AG10803 (cell line): ENCODE data around the gene PATJ.

GRCh38 chr1:59146534-59147582 is 150.0 kb upstream of the FGGY start:
- RRBS, result 5% methylated on average over 4 of the region's 58 CpGs

DNA sequence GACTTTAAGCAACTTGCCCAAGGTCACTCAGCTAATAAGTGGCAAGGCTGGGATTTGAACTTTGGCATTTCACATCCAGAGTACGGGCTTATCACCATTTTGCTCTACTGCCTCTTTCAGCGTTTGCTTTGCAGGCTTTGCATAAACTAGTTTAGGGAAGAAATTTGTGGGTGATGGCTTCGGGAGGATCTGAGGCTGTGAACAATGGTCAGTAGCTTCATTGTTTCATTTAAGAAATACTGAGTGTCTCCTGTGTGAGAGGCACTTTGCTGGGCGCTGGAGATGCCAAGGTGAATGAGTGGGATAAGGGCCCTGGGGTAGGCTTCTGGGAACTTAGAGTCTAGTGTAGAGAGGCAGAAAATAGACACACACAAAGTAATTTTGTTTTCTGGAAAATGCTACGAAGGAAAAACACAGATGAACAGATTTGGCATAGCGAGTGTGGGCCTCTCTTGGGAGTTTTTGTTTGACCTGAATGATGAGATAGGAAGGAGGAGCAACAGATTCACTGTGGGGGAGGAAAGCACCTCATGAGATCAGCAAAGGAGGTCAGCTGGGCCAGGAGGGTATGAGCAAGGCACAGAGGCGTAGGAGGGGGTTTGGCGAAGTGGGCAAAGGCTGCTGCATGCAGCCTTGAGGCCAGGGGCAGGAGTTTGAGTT is 57.7 kb downstream of the FGGY start:
- RRBS, result no CpG with 5 or more reads among the region's 8 CpGs

- RRBS, result no CpG with 5 or more reads among the region's 6 CpGs
Observed at GRCh38 chr1:59682344-59683214, 132.2 kb upstream of the HOOK1 start.

DNA sequence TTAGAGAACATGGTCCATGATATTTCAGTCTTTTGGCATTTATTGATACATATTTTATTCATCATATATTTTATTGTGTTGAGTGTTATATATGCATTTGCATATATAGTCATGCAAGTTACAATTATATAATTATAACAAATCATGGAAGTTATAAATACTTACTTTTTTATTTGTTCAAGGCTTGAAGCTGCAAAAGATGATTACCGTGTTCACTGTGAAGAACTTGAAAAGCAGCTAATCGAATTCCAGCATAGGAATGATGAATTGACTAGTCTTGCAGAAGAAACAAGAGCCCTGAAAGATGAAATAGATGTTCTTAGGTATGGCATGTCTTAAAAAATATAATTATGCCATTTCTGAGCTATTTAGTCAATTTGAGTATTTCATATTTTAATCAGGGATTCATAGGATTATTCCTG is 32.1 kb downstream of the HOOK1 start:
- RRBS, result no CpG with 5 or more reads among the region's 2 CpGs

DNA sequence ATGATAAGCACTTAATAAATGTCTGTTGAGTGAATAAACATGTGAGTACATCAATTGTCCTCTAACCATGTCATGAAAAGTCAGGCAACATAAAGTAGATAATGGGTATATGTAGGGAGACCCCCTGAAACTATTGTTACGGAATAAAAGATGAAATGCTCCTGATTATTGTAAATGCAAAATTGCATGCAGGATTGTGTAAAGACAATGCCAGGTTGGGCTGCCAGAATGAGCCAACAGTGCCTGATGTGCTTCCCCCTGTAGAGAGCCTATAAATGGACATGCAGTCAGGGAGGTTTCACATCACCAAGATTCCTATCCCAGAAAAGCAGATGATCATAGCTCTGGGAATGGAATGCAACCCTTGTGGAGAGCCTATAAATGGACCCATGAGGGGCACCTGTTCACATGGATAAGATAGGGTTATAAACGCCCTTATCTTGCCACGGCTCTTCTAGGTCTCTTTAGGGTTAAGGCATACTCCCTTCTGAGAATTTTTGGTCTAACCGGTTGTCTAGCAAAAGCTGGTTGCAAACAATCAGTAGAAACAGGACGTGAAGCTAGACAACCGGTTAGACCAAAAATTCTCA is 5.3 kb downstream of the CYP2J2 start:
- RRBS, result 85% methylated on average over 1 of the region's 6 CpGs

DNA sequence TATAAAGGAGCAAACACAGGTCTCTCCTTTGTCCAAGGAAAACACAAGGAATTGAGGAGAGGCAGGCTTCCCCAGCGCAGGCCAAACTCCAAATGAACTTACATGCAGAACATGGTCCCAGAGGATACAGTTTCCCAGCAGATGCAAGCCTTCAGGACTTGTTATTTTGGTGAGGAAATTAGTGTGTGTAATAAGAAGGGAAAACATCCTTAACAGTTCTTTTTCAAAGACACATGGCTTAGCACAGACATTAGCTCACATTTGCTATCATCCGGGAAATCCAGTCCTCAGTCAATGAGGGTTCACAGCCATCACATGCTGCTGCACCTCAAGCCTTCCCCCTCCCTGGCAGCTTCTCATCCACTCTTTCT is 98.0 kb upstream of the NFIA start:
- RRBS, result no CpG with 5 or more reads among the region's 2 CpGs

DNA sequence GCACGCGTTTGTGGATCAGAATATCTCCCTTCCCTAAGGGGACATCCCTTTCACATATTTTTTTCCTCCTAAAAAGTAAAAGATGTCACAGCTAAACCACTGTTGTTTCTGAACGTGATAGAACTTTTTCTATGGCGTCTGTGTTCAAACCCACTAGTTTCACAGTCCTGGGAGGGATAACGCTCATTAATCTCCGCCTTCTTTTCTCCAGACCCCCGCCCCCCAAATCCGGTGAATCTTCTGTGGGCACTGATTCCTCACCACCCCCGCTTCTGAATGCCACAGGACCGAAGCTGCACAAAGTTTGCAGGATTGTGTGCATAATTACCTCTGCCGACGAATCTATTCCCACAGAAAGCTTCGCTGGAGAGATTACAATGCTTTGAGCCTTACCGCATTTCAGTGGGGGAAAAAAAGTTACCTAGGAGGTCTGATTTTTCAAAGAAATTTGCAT is 846 bp upstream of the NFIA start:
- RRBS, result no CpG with 5 or more reads among the region's 14 CpGs

GRCh38 chr1:61083029-61084018 is 963 bp downstream of the NFIA start:
- RRBS, result 1% methylated on average over 39 of the region's 116 CpGs

GRCh38 chr1:61084019-61084367 is 1.6 kb downstream of the NFIA start:
- RRBS, result 34% methylated on average over 2 of the region's 7 CpGs

DNA sequence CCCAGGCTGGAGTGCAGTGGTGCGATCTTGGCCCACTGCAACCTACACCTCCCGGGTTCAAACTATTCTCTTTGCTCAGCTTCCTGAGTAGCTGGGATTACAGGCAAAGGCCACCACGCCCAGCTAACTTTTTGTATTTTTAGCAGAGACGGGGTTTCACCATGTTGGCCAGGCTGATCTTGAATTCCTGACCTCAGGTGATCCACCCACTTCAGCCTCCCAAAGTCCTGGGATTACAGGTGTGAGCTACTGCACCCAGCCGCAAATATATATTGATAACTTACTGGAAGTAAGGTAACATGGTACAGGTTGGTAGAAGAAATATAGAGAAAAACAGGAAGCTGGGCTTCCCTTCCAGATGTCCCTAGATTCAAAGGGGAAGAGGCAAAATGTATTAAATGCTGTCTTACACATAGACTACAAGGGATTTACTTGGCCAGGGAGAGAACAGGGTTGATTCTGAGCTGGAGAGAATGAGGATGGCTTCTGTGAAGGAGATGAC is 32.7 kb downstream of the NFIA start:
- RRBS, result no CpG with 5 or more reads among the region's 5 CpGs

- RRBS, result no CpG with 5 or more reads among the region's 6 CpGs
Observed at GRCh38 chr1:61147883-61148451, 65.6 kb downstream of the NFIA start.

- RRBS, result no CpG with 5 or more reads among the region's 2 CpGs
Observed at GRCh38 chr1:61253239-61253761, 170.9 kb downstream of the NFIA start.

DNA sequence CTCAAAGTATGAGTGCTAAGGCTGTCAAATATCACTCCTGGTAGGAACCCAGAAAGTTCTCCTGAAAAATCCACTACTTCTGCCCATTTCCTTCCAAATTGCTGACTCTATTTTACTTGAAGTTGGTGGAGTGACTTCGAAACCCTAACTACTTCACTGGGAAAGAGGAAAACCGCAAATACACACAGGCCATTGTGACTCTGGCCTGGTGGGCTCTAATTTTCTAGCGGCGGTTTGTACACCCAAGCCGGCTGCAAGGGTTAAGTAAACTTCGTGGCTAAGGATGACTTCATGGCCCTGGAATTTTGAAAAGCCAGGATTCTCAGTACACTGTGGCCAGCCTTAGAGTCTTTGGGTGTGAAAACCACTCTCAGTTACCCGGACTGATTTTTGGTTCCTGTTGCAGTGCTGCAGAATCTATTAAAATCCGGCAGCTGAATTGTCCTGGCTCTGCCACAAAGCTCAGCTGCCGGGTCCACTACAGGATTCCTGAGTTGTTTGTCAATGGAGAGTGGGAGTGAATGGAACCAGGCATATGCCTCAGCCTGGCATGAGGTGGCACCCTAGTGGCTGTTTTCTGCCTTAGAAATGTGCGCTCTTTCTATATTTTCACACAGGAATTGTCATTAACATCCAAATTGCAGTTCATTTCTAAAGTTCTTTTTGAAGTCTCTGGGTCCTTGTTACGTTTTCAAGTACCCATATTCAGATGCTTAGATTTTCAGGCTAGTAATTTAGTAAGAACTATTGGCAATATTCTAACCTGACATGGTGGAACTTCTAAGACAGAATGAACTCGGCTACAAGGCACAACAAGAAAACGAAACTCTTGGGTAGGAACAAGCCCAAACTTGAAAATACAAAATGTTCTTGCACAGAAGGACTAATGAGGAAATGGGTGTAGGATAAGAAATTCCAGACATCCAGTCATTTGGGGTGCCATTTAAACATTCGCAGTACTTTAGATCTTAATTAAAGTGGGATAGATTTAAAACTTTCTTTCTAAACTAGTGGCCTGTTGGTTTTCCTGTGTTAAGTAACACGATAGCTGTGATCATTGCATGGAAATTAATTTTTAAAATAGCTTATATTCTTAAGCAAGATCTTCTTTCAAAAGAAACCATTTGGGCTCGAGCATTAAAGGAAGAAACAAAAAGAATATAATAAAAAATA is 255.9 kb downstream of the NFIA start:
- RRBS, result 0% methylated on average over 1 of the region's 16 CpGs

GRCh38 chr1:61407386-61407941 is 317.5 kb downstream of the TM2D1 start:
- RRBS, result no CpG with 5 or more reads among the region's 3 CpGs

DNA sequence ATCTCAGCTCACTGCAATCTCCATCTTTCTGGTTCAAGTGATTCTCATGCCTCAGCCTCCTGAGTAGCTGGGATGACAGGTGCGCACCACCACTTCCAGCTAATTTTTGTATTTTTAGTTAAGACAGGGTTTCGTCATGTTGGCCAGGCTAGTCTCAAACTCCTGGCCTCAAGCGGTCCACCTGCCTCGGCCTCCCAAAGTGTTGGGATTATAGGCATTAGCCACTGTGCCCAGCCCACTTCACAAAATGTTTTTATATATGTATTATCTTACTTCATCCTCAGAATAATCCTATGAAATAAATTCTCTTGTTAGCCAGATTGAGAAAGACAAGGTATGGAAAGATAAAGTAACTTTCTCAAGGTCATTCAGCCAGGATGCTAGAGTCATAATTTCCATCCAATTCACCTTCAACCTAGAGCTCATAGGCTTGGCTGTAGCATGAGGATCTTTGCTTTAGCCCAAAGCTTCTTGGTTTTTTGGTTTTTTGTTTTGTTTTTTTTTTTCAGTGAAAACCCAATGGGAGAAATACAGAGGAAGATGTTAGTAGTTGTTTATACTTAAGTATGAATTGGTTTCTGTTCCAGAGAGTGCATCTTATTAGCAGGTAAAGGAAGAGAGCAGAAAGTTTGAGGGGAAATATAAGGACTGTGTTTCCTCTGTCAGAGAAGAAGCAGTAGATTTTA is 310.8 kb downstream of the TM2D1 start:
- RRBS, result no CpG with 5 or more reads among the region's 4 CpGs

DNA sequence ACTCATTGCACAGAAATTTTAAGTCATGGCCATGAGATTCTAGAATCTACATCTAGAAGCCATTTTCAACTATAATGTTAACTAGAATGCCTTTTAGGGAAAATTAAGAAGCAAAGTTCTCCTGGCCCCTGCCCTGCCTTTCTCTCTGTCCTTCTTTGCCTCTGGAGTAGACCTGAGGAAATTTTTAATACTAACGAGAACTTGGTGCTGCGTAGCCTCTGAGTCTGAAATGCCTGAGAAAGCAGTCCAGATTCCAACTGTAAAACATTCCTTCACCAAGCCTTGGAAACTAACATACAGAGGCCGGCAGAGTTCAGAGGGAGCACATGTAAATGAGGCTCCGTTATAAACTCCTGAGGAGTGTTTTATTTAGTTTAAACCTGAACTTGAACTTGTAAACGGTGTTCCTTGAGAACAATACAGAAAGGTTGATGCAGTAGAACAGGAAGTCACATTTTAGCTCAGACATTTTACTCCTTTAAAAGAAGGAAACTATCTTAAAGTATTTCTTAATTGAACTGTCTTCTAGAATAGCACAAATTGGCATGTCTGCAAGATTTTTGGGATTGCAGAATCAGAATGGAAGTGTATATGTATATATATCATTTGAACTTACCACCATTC is 280.7 kb downstream of the TM2D1 start:
- RRBS, result no CpG with 5 or more reads among the region's 5 CpGs

DNA sequence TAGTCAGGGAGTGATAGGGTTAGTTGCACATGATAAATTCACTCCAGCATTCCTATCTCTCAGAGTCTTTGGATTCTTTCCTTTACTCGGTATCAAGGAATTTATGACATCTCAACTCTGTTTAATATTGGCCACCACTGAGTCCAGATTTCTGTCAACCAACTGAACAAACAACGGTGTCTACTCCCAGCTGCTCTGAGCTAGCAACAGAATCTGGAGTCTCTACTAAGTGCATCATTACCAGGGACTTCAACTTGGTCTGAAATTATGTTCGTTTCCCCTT is 233.4 kb downstream of the TM2D1 start:
- RRBS, result no CpG with 5 or more reads among the region's 3 CpGs

GRCh38 chr1:61742090-61742996 is at the start of gene PATJ:
PATJ (plus strand) TSS chr1:61742480.
- RRBS, result 1% methylated on average over 53 of the region's 98 CpGs

GRCh38 chr1:61944211-61944501 is 201.9 kb downstream of the PATJ start:
- RRBS, result no CpG with 5 or more reads among the region's 8 CpGs

DNA sequence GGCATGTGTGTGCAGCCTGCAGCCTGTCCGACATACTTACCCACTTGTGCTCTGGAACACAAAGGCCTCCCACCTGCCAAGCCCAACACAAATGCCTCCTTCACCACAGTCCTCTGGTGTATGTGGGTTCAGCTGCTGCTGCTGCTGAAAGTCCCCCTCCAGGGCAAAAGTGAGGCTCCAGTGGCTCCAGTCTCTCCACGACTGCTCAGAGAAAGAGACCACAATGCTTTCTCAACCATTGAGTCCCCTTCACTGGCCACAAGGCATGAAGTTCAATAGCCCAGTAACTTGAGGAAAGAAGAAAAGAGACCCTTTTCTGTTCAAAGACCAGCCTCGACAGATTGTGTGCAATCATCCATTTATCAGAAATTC is 19.3 kb downstream of the KANK4 start:
- RRBS, result no CpG with 5 or more reads among the region's 3 CpGs